RPMI7951 (cell line): ENCODE measurements around the gene CHIC2.

DNA sequence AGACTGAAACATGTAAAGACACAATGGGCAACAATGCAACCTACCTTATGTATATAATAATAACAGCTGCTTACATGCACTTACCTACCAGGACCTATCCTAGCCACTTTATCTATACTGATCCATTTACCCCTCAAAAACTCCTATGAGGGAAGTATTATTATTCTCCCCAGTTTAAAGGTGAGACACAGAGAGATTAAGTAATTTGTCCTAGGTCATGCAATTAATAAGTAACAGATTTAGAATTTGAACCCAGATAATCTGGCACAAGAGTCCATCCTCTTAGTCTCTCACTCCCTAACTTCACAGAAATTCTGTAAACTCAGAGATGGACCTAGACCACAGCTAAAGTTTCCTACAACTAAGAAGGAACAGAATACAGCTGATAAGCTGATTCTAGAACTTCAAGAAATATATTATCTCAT lies 58.7 kb downstream of the TEC start:
- RAMPAGE, long total RNA, result no peak

DNA sequence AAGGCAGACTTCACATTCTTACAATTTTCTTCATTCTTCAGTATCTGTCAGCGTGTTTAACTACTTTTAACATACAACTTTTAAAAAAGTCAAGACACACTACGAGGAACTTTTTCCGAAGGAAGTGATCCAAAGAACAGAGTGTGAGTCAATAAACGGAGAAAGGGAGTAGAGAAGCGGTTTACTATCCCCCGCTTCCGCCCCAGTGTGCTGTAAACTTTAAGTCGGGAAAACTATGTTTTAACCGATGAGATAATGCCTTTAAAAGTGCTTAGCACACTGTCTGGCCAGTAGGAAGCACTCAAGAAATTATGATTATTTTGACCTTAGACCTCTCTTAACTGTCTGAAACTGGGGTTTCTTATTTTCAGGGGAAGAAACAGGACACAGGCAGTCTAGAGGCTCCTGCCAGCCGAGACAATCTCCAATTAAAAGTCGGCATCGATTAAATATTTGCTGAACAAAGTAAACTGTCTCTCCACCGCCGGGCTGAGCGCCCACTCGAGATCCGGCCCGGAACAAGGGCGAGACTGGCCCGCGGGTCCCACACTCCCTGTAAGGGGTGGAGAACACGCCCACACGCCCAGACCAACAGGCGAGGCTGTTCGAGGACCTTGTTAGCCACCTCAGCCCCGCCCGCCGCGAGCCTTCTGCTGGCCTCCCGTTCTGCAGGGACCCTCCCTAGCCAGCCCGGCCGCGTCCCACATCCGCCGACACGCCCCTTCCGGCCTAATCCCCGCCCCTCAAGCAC lies 563 bp upstream of the SLAIN2 start:
- RAMPAGE, long total RNA, result no peak

GRCh38 chr4:48379521-48380033 lies 38.2 kb downstream of the SLAIN2 start:
- RAMPAGE, long total RNA, result no peak

- RAMPAGE, long total RNA, result no peak
Observed at GRCh38 chr4:49314966-49315399, 328.9 kb downstream of the CWH43 start.

DNA sequence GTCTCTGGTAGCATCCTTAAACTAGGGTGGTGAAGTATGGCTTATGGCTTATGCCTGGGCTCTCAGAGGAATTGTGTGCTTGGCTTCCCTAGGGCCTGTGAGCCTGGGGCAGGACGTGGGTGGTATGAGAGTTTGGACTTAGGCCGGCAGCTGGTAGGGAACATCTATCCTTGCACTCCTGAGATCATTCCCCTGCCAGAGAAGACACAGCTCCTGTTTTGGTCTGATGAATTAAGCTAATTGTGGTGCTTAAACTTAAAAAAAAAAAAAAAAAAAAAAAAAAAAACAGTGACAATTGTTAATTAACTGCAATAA lies 52.3 kb downstream of the DCUN1D4 start:
- RAMPAGE, long total RNA, result no peak

DNA sequence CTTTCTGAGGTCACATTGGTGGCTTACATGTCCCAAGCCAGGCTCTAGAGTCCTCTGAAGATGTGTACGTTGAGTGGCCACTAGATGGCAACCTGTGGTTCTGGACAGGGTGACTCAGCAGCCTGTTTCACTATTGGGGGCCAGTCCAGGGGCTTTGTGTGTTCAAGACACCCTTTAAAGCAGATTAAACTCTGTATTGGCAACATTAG lies 52.9 kb downstream of the DCUN1D4 start:
- RAMPAGE, long total RNA, result no peak

DNA sequence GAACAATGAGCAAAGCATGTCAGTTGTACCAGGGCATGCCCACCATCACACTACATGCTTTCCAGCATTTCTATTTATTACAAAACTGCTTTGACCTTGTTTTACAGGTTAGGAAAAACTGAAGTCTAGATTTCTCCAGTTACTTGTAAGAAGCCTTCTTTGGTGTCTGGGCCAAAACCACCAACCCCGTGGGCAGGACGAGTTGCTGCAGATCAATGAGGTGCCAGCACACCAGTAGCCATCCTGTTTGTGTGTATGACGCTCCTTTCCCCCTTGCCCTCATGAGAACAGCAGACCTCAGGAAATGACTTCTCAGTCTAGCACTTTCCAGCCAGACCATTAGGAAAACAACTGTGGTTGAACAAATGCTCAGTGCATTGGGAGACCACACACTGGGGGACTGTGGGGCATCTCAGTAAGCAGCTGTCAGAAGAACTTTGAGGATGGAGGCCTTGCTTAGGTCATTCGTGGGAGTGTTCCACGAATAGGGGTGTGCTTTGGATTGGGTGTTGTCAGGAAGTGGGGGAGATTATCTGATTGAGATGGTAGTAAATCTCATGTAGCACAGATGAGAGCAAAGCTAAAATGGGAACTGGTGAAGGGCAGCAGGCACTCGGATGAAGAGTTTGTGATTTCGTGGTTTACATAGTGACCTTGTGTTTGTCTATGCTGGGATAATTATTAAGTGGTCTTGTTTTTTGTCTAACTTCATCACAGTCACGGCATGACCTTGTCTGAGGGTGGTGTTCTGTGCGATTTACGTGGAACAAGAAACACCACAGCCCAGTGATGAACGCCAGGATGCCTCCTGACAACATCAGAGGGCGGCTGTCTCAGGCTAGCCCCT lies 70.3 kb downstream of the USP46 start:
- RAMPAGE, long total RNA, result no peak

GRCh38 chr4:52707793-52708238 lies 43.4 kb downstream of the ERVMER34-1 start:
- RAMPAGE, long total RNA, result no peak

DNA sequence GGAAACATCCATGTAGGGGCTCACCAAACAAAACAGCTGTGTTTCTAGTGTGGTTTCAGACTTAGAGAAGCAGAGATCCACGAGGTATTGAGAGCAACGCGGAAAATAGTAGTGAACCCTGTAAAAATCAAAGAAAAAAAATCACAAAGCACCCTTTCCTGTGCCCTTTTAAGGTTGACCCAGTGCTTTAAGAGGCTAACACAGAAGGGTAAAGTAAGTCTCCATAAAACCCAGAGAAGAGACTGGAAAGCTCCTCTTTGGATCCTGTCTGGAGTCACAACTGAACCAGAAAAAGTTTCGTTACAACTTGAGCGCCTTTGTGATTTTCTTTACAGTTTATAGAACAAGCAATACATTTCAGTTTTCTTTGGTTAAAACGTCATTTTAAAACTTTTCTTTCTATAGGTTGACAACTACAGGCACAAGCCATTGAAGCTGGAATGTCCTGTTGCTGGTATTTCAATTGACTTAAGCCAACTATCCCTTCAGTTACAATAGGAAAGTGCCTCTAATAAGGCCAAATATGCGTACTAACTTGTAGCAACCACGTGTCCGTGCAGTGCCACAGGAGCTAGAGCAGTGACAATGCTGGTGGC lies 38.0 kb downstream of the ERVMER34-1 start:
- RAMPAGE, long total RNA, result no peak

DNA sequence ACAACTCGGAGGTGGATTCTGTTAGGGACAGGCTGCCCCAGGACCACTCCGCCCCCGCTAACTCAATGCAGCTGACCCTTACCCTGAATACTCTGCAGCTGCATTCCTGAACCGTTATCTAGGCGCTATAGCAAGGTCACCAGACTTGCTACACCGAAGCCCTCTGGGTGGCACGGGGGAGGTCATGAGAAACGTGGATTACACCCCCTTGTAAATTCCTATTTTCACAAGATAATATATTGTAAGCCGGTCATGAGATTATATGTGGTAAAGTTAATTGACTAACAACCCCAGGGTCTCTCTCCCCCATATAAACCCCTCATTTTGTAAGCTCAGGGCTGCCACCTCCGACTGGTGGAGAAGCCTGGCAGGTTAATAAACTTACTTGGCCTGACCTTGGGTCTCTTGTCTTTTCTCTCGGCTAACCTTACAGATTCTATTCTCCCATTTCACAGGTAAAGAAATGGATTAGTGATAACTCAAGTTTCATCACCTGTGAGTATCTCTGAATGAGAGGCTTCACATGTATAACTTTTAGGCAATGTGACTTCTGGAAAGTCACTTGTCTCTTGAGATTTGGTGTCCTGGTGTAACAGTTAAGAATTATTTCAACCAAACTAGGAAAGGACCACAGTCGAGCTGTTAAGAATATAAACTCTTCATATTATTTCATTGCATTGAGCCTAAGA lies 37.3 kb downstream of the ERVMER34-1 start:
- RAMPAGE, long total RNA, result no peak

GRCh38 chr4:53010197-53010752 lies 148.2 kb downstream of the RASL11B start:
- RAMPAGE, long total RNA, result no peak

DNA sequence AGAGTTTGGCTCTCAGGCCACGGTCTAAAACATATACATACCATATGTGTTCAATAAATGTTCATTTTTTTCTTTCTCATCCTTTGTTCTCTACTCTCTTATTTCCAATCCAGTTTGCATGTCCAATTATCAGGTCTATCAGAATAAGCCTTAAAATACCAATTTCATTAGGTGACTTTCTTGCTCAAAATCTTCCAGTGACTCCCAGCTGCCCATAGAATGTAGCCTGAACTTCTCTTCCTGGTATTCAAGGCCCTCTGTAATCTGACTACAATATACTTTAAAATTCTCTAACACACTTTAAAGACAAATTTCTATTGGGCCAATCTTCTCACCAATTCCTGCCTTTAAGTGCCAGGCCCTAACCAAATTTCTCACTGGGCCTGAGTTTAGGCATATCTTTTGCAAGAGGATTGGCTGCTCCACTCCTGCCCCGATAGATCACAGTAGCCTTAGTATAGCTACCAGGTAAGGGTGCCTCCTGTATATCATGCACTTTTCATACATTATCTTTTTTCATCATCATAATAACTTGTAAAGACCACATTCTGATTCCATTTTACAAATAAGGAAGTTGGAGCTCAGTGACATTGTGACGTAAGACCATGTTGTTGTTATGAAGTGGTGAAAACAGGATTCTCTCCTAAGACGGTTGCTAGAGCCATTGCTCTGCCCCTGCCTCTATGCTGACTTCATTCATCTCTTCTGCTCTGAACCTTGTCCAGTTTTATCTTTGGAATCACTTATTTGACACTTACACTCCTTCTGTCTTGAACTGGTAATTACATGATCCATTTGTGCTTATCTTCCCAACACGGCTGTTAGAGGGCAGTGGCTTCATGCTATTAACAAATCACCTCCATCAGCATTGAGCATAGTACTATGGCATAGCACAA lies 177.3 kb downstream of the RASL11B start:
- RAMPAGE, long total RNA, result no peak

DNA sequence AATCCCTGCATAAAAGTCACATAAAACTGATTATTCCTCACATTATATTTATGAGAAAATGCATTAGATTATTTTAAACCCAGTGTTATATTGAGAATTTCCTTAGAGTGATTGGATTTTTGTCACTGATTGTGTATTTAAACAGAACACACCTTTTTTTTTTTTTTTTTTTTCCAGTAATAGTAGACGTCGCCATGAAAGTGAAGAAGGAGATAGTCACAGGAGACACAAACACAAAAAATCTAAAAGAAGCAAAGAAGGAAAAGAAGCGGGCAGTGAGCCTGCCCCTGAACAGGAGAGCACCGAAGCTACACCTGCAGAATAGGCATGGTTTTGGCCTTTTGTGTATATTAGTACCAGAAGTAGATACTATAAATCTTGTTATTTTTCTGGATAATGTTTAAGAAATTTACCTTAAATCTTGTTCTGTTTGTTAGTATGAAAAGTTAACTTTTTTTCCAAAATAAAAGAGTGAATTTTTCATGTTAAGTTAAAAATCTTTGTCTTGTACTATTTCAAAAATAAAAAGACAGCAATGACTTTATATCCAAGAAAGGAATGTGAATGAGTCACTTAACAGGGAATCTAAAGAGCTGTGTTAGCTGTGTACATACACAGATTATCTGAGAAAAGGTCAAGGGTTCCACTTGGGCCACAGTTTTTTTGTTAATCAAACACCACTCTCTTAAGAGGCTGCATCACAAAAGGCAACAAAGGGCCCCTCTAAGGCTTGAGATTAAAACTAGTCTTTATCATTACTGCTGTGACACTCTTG lies 81.9 kb downstream of the FIP1L1 start:
- RAMPAGE, long total RNA, result no peak

GRCh38 chr4:53653332-53654211 lies 62.3 kb upstream of the LNX1 start:
- RAMPAGE, long total RNA, result no peak

DNA sequence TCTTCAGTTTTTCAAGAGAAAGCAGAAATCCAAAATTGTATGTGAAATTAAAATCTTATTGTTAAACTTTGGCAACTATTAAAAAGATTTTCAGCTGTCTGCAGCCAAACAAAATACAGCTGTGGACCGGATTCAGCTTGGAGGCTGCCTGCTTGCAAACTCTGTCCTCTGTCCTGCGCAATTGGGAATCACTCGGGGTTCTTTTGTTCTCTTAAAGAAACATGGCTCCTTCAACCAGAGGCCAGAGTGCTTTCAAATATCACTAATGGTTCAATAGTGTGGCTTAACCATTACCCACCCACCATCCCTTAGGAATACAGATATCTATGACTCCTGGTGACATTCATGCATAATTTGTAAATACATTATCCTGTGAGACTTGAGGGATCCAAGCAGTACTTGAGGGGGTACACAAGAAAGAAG lies 201.2 kb downstream of the CHIC2 start:
- RAMPAGE, long total RNA, result no peak

GRCh38 chr4:54064223-54065029 lies at the start of gene CHIC2:
Gene CHIC2 (minus strand): TSS chr4:54064605.
- RAMPAGE, long total RNA, result no peak

- RAMPAGE, long total RNA, result no peak
Observed at GRCh38 chr4:54659471-54660218, 1.9 kb downstream of the KIT start.

DNA sequence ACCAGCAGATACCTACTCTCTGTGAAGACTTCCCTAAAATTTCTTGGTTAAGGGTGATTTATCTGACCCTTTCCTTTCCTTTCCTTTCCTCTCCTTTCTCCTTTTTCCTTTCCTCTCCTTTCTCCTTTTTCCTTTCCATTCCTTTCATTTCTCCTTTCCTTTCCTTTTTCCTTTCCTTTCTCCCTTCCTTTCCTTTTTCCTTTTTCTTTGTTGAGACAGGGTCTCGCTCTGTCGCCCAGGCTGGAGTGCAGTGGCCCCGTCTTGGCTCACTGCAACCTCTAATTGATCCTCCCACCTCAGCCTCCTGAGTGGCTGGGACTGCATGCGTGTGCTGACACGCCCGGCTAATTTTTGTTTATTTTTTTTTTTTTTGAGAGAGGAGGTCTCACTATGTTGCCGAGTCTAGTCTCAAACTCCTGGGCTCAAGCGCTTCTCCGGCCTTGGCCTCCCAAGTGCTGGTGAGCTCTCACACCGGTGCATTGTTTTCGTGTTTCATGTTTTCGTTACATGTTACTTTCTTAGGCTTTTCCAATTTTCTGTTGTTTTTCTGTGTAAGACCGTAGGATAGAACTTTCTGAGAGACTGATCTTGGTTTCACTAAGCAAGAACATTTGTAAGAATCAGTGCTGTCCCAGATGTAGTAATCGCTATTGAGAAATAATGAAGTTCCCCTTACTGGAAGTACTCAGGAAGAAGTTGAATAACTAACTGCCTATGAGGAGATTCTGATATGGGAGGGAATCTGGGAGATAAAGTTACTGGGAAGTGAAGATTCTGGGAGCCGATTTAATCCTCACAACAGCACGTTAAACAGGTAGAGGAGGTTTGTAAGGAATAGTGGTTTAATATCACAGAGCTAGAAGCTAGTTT lies 2.0 kb downstream of the TMEM165 start:
- RAMPAGE, long total RNA, result no peak

- RAMPAGE, long total RNA, result no peak
Observed at GRCh38 chr4:55435024-55435632, 39.4 kb downstream of the TMEM165 start.

DNA sequence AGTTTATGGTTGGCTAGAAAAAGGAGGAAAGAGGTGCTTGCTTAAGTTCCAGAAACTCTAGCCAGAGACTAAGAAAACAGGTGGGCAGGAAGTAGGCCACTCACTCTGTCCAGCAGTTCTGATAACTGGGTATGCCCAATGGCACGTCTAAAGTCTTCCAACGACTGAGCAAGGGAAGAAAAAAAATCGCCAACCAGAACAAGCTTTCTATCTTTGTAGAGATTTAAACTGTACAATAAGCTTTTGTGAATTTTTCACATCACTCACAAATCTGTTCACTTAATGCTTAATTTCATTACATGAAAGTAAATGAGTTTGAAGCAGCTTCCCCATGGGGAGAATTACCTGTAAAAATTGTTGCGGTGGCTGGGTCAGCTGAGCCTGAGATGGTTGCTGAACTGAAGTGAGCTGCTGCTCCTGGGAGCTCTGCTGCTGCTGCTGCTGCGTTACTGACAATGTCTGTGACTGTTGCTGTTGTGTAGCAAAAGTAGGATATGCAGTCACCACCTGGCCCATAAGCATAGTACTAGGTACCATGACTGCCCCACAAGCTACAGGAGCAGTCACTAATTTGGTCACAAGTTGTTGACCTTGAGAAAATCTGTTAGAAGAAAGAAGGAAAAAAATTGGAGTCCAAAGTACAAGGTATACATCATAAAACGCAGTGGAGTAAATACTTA lies 42.3 kb downstream of the TMEM165 start:
- RAMPAGE, long total RNA, result no peak